Neuron (in vitro differentiated cells): ENCODE data around the genes IFT74 and TAF1L.

DNA sequence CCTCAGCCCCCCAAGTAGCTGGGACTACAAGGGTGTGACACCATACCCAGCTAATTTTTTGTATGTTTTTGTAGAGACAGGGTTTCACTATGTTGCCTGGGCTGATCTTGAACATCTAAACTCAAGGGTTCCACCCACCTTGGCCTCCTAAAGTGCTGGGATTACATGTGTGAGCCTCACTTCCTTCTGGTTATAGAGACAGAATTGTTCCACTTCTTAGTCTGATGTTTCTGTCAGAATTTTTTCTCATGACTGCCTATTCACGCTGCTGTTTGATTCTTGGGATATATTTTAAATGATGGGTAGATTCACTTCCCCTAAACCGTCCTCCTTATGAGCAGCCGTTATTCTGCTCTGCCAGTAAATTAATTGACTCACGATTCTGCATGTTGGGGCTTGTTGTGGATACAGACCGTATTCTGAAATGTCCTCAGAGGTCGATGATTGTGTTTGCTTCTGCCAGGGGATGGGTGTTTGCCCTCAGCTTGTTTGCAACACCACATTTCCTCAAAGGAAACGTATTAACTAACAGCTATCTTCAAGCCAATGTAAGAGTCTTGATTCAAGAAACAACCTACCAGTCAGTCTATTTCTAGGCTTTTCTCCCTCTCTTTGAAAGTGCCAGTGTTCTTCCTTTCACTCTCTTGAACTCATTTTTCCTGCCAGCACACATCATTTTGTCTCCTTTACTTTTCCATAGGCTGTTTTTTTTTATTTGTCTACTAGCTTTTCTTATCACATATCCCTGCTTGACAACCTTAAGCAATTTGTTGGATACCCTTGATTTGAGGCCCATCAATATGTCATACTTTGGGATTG lies 31.1 kb downstream of the MTAP start:
- PRO-cap = no peak

- PRO-cap = no peak
Observed at GRCh38 chr9:21995619-21995964, 13.5 kb downstream of the CDKN2B start.

DNA sequence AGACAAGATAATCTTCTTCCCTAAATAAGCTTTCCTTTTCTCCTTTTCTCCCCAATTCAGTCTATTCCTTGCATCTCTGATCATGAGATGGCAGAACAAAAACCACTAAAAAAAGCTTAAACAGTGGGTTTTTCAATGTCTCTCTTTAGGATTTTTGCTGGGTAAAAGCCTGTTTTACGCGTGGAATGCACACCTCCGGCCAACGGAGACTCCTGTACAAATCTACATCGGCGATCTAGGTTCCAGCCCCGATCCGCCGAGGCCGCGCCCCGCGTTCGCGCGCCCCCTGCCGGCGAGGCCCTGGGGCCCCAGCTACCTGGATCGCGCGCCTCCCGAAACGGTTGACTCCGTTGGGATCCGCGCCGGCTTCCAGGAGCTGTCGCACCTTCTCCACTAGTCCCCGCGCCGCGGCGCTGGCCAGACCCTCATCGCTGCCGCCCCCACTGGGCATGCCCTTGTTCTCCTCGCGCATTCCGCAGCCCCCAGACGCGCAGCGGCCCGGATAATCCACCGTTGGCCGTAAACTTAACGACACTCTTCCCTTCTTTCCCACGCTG lies 545 bp downstream of the CDKN2B start:
- PRO-cap = no peak

- PRO-cap = no peak
Observed at GRCh38 chr9:24861604-24862154, 316.0 kb upstream of the IZUMO3 start.

- PRO-cap = no peak
Observed at GRCh38 chr9:25607580-25608022, 70.6 kb downstream of the TUSC1 start.

DNA sequence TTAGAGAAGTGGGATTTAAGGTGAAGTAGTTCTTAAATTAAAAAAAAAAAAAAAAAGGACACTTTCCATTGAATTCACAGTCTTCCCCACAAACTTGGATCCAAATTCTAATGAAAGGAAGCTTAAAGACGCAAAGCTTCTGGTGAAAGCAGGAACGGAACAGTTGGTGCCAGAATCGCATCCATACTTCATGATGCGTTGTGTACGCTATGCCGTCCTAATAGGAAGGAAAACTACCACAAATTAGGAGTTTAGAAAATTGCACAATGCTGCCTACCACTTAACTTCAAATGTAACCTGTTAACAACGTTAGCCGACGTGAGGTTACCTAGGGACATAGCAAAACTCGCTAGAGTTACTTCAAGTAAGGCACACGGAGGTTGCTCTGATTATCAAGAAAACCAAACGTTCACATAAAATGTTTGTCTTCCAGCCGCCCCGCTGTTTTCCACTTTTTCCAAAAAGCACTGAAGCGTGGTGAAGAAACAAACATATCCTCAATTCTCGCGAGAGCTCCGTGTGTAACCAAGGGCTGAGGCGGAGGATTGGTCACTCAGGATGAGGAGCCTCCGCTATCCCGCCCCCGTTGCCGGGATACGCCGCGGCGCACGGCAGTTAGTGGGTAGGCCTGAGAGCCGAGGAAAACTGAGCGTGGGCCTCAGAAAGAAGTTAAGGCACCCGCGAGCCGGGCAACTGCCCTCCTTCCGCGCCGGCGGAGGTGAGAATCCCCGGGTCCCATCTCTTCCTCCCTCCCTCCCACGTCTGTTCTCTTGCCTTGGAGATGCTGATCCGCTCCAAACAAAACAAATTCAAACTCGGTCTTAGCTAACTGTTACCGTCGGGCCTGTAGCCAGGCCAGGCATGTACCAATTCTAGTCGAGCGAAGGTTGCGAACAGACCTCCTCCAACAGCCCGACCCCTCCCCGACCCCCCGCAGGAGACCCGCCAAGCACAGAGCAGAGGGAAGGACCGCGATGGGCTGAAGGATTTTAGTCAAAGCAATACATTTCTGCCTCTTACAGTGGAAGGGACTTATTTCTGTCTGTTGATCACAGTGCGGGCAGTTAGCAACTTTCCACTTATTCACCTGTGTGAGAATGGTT lies at the start of gene IFT74:
TSS of gene IFT74 (plus strand) at position 614 of the 1,103 bp plus-strand sequence.
- PRO-cap = bidirectional peak, plus-strand start at position 595 of the sequence, minus-strand start at position 457 of the sequence; bidirectional peak, plus-strand start at position 973 of the sequence, minus-strand start at position 866 of the sequence

DNA sequence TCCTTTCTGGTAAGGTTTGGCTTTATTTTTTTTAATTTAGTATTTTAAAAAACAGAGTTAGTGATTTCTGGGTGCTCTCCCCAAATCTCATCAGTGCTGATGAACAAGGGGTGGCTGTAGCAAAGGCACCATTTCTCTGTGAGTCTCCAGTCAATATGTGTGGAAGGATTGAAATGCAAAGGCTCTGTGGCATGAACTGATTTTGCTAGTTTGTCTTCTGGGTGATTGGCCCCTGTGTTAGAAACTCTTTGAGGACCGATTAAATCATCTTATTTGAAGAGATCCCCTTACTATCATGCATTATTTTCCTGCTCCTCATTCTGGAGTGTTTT lies 575 bp downstream of the TEK start:
- PRO-cap = no peak

GRCh38 chr9:27525006-27525581 lies 1.0 kb downstream of the IFNK start:
- PRO-cap = no peak

DNA sequence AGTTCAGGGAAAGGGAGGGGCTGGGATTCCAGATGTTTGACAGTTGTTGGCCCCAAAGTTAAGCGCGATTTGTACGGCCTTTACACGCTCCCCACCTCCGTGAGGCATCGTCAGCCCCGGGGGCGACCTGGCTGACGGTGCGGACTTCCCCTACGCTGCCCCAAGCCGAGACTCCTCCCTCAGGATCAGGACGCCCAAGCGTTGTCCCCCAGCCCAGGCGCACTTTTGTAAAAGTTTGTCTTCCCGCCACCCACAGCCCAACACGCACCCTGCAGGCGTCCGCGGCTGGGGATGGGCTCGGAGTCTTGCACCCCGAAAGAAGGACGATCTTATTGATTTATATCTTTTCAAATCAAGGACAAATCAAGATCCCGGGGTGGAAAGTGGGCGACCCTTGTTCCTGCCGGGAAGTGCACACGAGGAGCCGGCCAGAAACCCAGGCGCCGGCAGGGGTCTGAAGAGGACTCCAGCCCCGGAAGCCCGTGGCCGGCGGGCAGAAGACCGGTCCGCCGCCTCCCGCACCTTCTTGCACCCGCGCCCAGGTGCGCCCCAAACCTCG lies 619 bp downstream of the MOB3B start:
- PRO-cap = no peak

GRCh38 chr9:27533495-27534513 lies 4.2 kb upstream of the MOB3B start:
- PRO-cap = no peak

GRCh38 chr9:29212010-29212572 lies 1.3 kb downstream of the LINGO2 start:
- PRO-cap = bidirectional peak, plus-strand start at chr9:29212400, minus-strand start at chr9:29212314

DNA sequence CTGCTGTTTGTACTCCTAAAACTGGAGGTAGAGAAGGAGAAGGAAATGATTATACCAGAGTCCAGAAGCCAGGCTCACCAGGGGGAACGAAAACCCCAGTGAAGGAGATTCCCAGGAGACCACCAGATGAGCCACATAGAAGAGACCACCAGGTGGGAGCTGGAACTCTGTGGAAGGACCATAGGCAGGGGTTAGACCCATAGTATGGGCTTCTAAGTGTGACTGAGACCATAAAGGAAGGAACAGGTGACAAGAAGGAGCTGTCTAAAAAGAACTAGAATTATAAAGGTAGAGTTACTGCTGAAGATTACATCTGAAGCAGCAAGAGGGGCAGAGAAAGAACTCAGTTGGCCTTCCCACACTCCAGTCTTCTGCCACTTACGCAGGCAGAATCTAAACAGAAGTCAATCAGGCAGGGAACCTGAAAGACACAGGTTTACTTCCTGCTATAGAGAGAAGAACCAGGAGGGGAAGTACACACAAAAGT lies 627.9 kb upstream of the ACO1 start:
- PRO-cap = no peak

- PRO-cap = no peak
Observed at GRCh38 chr9:32523502-32524413, 2.2 kb downstream of the RIGI start.

DNA sequence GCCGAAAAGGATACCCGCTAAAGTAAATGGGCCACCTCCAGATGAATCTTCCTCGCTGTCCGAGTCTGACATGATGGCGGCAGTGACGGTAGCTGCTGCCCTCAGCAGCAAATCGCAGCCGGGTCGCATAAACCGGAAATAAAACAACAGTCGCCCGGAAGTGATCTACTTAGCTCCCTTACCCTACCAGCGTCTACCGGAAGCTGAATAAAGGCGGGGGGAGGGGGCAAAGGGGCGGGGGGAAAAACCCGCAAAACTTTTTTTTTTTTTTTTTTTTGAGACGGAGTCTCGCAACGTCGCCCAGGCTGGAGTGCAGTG lies at the start of gene TAF1L:
TSS of gene TAF1L (minus strand) at position 219 of the 318 bp plus-strand sequence.
- PRO-cap = no peak

DNA sequence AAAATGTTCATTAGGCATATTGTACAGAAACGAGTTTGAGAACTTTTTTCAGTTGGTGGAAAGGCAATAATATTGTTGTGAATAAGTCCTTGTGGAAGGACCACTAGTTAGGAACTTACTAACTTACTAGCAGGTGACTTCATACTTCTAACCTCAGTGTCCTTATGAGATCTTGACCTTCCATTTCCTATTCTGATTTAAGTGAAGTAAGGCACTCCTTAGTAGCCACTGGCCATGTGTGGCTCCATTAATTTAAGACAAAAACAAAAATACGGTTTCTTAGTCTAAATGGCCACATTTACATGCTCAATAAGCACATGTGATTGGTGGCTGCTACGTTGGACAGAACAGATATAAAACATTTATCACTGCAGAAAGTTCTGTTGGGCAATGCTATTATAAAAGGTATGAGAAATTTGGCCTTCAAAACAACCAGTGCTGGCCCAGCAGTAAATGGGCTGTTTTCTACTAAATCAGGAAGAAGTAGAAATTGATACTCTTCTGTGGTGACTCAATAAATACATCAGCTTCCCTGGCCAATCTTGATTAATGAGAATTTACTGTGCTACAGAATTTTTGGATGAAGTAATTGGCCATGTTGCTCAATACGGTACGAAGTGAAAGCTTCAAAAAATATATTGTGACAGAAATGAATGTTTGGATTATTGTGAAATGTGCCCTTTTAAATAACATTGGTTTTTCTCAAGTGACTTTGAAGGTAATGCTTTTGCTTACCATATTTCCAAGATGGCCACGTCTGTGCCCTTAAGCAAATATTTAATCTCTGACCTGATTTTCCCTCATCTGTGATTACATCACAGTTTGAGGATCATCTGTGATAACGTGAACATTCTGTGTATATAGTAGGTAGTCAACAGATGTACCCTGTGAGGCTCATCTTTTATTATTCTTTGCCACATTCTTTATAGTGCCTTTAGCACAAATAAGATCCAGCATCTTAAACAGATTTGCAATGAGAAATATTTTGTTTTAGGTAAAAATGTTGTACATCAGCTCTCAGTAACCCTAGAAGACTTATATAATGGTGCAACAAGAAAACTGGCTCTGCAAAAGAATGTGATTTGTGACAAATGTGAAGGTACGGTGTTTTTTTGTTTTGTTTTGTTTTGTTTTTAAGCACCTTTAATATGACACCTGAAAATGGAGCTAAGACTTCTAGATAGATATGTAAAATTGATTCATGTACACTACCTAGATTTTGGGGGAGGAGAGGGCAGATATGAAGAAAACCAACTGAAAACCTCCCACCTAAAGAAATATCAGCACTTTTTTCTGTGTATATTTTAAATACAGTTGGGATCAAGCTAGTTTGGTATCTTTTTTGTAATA lies 4.3 kb downstream of the DNAJA1 start:
- PRO-cap = no peak

- PRO-cap = no peak
Observed at GRCh38 chr9:33127945-33128919, 38.9 kb downstream of the B4GALT1 start.

GRCh38 chr9:33172160-33173166 lies 5.3 kb upstream of the B4GALT1 start:
- PRO-cap = no peak

DNA sequence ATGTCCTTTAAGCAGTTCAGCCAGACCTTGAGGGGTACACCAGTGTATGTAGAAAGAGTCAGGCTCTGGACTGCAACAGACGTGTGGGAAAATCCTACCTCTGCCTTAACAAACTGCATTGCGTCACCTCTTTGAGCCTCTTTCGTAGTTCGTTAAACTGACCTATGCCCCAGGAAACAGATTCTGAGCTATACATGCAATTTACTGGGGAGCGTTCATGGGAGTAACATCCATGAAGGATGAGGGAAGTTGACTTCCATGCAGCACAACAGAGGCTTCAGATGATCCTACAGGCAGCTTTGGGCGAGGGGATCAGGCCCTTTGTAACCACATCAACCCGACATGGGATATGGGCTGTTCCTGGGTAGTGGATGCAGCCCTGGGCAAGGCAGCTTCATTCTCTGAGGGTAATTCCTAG lies 4.2 kb downstream of the SPINK4 start:
- PRO-cap = no peak

DNA sequence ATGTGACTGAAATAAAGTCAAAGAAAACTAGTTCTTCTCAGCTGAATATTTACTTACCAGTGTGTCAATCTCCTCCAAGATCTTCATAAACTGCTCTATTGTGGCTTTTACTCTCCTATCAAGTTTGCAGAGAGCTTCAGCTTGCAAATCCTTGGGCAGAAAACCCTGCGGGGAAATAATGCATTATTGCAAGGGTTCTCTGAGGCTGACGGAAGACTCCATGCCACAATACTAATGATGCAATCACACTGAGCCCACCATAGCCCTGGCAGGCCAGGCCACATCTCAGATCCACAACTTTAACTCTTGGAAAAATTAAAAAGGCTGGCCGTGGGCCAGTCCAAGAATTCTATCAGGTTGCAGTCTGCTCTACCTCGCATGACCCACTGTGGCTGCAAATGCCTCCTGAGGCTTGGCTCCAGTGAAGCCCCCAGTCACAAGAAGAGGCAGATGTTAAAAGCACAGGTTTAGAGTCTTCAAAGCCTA lies 7.7 kb downstream of the BAG1 start:
- PRO-cap = no peak

GRCh38 chr9:33260113-33260942 lies 4.2 kb downstream of the BAG1 start:
- PRO-cap = no peak